Ileum (tissue), 1 donor: ENCODE results near the genes GCSAML, OR13G1, OR2L13, OR2T34 and SH3BP5L.

GRCh38 chr1:247548930-247549381 is at the start of gene GCSAML:
GCSAML (plus strand) TSS chr1:247549134.
- PRO-cap: no peak

DNA sequence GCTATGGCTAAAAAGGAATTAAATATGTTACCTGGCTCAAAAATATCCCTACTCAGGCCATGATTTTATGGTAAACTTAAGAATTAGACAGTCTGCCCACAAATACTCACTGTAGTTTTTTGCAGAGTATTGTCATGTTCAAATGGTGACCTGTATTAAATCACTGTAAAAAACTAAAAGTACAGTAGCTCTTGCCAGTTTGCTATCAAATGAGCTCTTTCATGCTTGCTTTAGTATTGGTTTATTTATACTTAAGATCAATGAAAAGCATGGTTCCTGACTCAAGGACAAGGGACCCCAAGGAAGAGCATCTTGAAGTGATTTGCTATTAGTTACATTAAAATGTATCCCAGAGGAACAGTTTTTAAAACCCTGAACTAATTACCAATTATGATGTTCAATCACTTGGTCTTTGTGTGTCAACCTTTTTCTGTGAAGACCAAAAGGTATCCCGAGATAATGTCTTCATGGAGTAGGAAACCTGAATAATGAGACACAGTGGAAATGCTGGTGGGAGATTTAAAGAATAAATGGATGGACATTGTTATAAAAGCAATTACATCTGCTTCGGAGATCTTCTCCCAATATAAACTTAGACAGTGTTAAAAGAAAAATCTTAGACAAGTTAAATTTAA is at the start of gene OR13G1:
Gene OR13G1, minus strand, starts transcription at position 210 of the 635 bp plus-strand sequence.
- PRO-cap: no peak

GRCh38 chr1:247936919-247937667 is 11.6 kb upstream of the OR2L8 start:
- PRO-cap: unidirectional peak, plus-strand start at chr1:247937081

DNA sequence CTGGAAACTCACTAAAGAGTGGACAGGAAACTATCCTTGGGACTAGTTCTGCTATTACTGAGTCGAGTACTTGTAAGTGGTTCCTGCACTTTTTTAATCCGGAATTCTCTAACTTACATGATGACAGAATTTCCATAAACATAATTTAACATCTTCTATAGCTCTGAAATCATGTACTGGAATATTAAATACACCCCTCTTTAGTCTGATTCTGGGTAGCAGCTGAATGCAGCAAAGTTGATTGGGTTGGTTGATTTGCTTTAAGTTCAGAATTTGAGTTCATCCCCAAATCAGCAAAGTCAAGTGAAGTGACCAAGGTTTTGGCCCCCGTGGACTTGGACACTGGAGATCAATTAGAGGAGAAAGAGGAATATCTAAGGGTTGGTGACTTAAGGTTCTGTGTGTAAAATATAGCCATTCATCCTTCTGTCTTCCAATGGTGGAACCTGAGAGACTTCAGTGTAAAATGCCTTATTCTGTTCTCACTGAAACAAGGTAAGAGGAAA is at the start of gene OR2L13:
Gene OR2L13, plus strand, starts transcription at position 425 of the 506 bp plus-strand sequence.
- PRO-cap: no peak

GRCh38 chr1:248574594-248575045 is at the start of gene OR2T34:
OR2T34 (minus strand) TSS chr1:248574757.
- PRO-cap: no peak

GRCh38 chr1:248825804-248827017 is at the start of gene SH3BP5L:
SH3BP5L (minus strand) TSS chr1:248825915.
- PRO-cap: unidirectional peak, minus-strand start at chr1:248825893; bidirectional peak, plus-strand start at chr1:248826343, minus-strand start at chr1:248825989; bidirectional peak, plus-strand start at chr1:248826607, minus-strand start at chr1:248826466; bidirectional peak, plus-strand start at chr1:248826825, minus-strand start at chr1:248826680